Umbilical cord (tissue), 2 donors: Measurements from ENCODE around the genes BMPR1B, MTTP and C4orf54.

GRCh38 chr4:92274514-92275287 is 29.1 kb upstream of the GRID2 start:
- RAMPAGE, long total RNA = no peak

DNA sequence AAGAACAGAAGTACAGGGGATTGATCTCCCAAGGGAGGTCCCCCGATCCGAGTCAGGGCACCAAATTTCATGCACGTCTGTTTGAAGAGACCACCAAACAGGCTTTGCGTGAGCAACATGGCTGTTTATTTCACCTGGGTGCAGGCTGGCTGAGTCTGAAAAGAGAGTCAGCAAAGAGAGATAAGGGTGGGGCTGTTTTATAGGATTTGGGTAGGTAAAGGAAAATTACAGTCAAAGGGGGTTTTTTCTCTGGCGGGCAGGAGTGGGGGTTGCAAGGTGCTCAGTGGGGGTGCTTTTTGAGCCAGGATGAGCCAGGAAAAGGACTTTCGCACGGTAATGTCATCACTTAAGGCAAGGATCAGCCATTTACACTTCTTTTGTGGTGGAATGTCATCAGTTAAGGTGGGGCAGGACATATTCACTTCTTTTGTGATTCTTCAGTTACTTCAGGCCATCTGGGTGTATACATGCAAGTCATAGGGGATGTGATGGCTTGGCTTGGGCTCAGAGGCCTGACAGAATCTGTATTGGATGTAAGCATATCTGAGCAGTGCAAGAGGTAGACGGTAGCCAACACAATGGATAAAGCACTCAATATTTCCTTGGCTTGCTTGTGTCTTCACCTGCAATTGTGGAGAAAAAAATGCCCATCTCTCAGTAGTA is 26.5 kb upstream of the GRID2 start:
- RAMPAGE, long total RNA = no peak

- RAMPAGE, long total RNA = no peak
Measured at GRCh38 chr4:93831854-93832648, 3.5 kb downstream of the ATOH1 start.

- RAMPAGE, long total RNA = no peak
Measured at GRCh38 chr4:93842391-93843227, 14.1 kb downstream of the ATOH1 start.

- RAMPAGE, long total RNA = no peak
Measured at GRCh38 chr4:94463333-94463994, 11.7 kb downstream of the PDLIM5 start.

DNA sequence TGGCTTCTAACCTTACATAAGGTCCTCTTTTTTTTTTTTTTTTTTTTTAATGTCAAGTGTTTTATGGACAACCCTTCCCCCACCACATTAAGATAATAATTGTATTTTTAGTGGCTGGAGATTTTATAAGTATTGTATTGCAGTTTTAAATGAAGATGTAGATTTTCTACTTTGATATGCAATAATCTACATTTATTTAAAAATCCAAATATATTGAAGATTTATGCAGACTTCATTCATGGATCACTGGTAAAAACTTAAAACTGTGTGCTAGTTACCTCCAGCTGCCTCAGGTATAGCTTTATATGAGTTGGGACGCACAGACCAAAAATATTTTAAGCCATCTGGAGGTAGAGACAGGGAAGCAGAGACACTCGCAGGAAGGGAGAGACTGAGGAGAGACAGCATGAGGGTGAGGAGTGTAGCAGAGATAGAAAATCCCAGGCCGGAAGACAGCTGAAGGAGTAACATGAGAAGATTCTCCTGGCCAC is 84.1 kb downstream of the PDLIM5 start:
- RAMPAGE, long total RNA = no peak

DNA sequence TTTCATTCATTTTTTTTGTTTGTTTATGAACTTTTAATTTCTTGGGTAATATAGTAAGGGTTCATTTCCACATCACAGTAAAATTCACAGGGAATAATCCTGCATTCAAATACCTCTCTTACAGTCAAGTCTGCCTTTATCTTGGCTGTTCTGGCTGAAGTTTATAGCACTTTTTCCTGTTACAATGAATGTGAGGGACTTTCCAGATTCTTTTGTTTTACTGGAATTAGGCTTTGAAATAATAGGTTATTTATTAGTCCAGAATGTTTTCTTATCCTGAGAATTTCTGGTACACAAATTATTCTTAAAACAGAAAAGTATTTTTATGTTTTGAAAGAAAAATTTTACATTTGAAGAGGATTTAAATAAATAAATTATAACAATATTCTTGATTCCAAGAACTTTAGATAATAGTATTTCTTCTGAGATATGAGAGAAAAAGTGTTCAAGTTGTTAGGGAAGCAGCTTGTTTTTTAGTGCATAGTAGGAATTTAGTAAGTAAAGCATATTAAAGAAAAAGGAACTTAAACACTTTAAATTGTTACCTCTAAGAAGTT is 85.5 kb downstream of the PDLIM5 start:
- RAMPAGE, long total RNA = no peak

GRCh38 chr4:94538885-94539313 is 87.2 kb downstream of the PDLIM5 start:
- RAMPAGE, long total RNA = no peak

DNA sequence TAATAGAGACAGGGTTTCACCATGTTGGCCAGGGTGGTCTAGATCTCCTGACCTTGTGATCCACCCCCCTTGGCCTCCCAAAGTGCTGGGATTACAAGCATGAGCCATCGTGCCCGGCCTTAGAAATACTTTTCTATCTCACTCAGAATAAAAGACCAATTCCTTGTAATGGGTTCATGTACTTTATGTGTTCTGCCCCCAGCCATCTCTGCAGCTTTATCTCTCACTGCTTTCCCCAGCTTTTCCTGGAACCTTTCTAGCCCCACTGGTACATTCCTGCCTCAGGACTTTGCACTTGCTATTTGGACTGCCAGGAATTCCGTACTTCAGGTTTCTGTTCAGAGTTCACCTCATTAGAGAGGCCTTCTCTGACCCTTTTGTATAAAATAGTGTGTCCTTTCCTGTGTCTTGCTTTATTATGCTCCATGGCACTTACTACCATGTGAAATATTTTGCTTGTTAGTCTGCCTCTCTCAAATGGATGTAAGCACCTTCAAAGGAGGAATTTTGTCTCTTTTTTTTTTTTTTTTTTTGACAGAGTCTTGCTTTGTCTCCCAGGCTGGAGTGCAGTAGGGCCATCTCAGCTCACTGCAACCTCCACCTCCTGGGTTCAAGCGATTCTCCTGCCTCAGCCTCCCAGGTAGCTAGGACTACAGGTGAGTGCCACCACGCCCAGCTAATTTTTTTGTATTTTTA is 112.5 kb downstream of the PDLIM5 start:
- RAMPAGE, long total RNA = no peak

DNA sequence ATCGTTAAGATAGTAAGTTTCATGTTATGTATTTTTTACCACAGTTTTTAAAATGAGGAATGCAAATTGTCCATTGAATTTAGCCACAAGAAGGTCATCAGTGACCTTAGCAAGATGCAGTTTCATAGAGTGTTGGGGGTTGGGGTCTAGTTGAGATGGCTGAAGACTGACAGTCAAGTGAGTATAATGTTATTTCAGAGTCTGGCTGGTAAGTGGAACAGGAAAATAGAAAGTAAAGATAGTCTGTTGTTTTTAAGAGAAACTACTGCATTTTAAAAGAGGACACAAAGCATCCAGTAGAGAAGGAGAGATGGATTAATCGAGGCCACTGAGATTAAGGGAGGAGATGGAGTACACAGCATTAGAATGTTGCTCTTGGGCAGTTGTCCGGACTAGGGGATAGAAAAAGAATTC is 152.9 kb upstream of the BMPR1B start:
- RAMPAGE, long total RNA = no peak

DNA sequence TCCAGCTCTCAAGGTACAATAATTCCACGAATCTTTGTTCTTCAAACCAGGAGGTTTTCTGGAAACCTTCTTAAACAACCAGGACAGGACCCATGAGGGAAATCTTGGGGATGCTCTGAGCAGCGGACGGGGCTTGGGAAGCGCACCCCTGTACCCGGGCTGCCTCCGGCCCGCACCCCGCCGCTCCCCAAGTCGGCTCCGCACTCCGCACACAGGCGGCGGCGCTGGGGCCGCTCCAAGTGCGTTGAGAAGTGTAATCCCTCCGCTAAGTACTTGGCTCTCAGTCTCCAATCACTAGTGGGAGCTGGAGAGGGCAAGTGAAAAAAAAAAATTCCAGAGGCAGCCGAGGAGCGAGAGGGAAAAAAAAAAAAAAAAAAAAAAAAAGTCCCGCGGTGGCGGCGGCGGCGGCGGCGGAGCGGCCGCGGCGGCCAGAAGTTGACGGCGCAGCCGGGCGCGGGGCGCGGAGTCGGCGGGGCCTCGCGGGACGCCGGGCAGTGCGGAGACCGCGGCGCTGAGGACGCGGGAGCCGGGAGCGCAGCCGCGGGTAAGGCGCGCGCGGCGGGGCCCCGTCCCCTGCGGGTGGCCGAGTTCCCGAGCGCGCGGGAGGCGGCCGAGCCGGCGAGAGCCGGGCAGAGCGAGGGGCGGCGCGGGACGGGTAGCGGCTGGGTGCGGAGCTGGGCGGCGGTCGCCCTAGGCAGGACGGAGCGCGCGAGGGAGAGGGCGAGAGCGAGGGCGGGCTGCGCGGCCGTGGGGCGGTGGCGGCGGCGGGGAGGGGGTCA is at the start of gene BMPR1B:
BMPR1B (plus strand) TSS at position 431 of the 779 bp plus-strand sequence.
- RAMPAGE, long total RNA = no peak

DNA sequence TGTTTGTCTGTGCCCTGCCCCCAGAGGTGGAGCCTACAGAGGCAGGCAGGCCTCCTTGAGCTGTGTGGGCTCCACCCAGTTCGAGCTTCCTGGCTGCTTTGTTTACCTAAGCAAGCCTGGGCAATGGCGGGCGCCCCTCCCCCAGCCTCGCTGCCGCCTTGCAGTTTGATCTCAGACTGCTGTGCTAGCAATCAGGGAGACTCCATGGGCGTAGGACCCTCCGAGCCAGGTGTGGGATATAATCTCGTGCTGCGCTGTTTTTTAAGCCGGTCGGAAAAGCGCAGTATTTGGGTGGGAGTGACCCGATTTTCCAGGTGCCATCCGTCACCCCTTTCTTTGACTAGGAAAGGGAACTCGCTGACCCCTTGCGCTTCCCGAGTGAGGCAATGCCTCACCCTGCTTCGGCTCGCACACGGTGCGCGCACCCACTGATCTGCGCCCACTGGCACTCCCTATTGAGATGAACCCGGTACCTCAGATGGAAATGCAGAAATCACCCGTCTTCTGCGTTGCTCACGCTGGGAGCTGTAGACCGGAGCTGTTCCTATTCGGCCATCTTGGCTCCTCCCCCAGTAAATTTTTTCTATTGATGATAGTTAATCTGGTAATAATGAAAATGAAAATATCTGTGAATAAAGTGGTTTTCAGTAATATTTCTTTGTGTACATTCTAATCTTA is 83.6 kb downstream of the BMPR1B start:
- RAMPAGE, long total RNA = no peak

DNA sequence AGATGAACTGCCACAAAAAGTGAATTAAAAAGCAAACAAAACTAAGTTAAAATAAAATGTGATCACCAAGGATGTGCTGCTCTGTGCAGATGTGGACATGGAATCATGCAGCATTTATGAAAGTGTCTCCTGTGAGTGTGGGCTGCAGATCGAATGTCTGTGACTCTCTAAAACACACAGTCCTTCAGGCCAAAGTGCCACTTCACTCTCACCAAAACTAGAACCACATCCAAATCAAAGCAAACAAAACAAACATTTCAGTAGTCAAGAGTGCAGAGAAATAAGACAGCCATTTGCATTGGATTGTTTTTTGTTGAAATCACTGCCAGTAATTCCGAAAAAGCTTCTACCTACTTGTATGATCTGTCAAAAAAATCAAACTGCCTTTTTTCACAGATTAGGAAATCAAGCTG is 187.4 kb downstream of the UNC5C start:
- RAMPAGE, long total RNA = no peak

GRCh38 chr4:97590122-97590569 is 553.1 kb downstream of the STPG2 start:
- RAMPAGE, long total RNA = no peak

GRCh38 chr4:98262463-98263111 is 1.4 kb downstream of the RAP1GDS1 start:
- RAMPAGE, long total RNA = no peak

DNA sequence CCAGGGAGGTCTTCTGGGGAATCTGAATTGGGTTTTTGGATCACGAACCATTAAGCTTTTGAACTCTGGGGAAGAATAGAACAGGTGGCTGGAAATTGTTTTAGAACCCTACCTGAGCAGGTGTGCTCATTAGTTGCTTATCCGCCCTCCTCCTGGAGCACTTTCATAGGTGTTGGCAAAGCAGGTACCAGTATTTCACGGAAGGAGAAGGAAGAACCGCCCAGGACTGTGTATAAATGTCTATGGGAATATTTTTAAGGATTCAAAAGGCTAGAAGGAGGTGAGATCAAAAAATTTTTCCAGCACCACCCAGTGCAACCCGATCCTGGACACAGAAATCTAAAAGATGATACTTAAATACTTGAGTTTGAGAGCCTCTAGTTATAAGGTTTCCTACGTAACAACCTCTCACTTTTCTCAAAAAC is 1.1 kb upstream of the TSPAN5 start:
- RAMPAGE, long total RNA = no peak

DNA sequence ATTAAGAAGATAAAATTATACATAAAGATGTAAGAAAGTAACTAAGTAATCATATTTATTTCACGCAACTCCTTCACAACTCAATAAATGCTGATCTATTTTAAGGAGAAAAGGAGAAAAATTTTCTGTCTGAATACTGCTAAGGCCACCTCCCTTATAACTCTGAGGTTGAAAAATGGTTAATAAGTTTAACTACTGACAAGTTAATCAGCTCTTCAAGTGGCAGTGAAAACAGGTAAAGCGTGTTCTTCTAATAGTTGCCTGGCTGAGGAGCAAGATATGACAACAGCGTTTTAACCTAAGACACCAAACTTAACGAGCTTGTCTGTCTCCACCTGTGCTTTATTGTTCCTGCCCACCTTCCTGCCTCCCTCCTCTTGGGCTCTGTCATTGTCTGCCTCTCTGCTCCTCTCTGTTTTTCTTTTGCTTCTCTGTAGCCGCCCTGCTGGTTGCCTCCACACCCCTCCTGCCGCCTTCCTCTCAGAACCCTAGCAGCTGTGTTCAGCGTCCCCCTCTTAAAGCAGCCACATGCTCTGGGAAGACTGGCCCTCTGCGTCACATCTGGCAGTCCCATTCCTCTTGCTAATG is 4.2 kb upstream of the TSPAN5 start:
- RAMPAGE, long total RNA = no peak

- RAMPAGE, long total RNA = no peak
Measured at GRCh38 chr4:99344549-99345409, 7.8 kb downstream of the ADH1C start.

GRCh38 chr4:99574458-99575521 is at the start of gene MTTP:
Gene MTTP (plus strand): TSS chr4:99574824.
- RAMPAGE, long total RNA = no peak

GRCh38 chr4:99657680-99657962 is at the start of gene C4orf54:
Gene C4orf54 (minus strand): TSS chr4:99657828.
- RAMPAGE, long total RNA = no peak